ENCODE measurements around a stretch of chr1.

- RRBS: no CpG with 5 or more reads among the region's 13 CpGs
These were observed 2.6 kb downstream of the TNNT2 start for GRCh38 chr1:201374580-201375597.

DNA sequence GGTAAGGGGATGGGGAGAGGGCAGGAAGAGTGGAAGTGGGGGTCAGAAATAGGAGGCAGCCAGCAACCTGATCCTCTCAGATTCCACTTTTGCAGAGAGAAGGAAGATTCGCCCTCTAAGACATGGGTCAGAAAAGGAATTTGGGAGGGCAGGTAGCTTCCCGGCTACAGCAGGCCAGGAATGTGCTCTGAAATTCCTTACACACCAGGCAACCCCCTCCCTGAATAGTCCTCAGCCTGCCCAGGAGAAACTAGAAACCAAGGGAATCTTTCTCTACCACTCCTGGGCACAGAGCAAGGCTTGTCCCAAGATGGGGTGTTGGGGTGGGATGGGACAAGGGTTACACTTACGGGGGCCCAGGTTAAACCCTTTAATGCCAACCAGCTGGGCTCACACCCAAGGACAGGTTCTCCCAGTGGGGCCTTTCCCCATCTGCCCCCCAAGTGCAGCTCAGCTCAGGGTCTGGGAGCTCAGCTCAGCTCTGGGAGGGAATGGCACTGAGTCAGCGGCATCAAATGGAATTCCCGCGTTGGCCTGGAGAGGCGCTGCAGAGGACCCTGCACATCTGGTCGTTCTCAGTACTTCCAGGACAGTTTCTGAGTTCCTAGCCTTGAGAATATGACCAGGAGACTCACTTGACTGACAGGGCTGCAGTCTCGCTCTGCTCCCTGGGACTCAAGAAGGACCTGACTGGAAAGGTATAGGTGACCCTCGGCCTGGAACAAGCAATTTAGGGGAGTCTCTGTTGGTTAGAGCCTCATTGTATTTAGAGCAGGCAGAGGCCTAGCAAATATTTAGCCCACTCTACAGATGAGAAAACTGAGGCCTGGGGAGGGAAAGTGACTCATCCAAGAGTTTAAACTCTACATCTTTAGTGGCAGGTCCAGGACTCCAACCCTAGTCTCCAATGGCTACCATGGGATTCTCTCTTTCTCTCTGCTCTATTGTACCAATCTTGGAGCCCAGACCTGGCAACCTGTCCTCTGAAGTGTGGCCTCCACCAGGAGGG lies 680 bp downstream of the TNNT2 start:
- RRBS: no CpG with 5 or more reads among the region's 10 CpGs

GRCh38 chr1:201383537-201384029 lies 6.1 kb upstream of the TNNT2 start:
- RRBS: no CpG with 5 or more reads among the region's 5 CpGs

DNA sequence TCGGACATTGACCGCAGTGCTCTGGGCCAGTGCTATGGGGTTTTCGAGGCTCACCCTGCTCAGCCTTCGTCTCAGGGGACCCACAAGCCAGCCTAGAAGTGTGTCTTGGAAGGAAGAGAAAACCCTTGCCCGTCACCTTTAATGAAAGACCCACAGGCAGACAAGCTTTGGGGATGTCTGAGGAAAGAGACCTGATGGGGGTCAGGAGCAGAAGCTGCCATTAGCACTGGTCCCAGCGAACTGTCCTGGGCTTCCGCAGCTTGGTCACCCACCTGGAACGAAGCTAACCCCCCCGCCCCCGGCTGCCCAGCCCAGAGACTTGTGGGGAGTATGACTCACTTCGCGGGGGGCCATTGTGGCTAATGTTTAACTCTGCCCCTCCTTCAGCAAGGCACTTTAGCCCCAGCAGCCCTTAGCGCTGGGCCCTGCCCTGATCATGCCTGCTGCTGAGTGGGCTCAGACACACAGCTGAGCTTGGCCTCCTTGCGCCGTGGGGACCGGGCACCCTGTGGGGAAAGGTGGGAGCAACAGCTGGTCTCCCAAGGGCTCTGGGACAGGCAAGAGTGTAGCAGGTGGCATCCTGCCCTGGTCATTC lies 6.2 kb upstream of the LAD1 start:
- RRBS: no CpG with 5 or more reads among the region's 16 CpGs

- RRBS: 96% methylated on average over 1 of the region's 15 CpGs
These were observed 5.5 kb downstream of the PHLDA3 start for GRCh38 chr1:201463433-201463892.

DNA sequence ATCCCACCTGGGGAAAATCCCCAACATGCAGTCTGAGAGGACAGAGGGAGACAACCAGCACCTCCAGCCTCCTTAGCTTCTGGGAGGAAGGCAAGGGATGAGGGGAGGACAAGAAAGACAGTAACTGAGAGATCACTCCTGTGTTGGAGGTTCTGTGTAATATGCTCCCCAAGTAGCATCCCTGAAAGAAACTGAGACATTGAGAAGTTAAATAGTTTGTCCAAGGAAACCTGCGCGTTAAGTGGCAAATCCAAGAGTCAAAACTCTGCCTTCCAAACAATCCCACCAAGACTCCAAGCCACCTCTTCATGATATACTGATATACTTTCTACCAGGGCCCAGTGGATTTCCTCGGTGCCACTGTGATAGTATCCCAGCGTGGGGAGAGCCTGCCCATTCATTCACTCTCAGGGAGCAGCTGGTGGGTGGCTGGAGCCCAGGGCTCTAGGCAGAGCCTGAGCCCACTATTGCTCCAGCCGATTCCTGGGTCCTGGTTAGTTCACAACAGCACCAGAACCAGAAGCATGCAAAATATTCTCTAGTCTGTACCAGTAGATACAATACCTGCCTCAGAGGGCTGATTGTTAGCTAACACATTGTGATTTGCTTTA lies 972 bp downstream of the CSRP1 start:
- RRBS: no CpG with 5 or more reads among the region's 5 CpGs

DNA sequence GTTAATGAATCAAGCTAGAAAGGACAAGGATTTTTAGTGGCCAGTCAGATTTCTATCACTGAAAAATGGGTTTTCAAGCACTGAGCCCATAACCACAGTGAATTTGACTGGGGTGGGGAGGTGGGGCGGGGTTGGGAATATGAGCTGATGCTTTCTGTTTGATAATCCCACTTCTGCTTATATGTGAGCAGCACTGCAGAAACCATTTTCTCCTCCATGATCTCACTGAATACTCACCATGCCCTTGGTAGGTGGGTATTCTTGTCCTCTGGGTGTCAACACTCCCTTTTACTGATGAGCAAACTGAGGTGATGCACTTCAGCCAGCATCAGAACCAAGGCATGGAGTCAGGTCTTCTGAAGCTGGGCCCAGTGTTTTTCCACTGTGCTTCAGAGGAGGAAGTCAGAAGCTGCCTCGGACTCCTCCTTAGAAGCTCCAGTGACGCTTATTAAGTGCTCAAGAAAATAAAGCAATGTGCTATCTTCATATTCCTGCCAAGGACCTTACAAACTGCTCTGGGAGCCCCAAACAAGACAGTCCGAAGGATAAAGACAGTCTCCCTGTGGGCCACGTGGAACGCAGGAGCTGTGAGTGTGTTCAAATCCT lies 3.3 kb upstream of the NAV1 start:
- RRBS: no CpG with 5 or more reads among the region's 6 CpGs

DNA sequence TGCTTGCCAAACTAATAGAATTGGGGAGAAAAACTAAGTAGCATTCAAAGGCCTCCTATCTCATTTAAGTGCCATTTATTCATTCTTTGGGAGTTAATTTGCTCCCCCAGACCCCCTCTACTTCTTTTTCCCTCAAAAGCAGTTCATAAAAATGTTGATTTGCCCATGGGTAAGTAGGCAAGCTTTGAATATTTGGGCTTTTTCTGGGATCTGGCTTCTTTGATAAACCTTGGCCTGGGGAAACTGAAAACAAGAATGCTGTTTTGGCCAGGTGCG lies 2.3 kb downstream of the NAV1 start:
- RRBS: no CpG with 5 or more reads among the region's 1 CpG

DNA sequence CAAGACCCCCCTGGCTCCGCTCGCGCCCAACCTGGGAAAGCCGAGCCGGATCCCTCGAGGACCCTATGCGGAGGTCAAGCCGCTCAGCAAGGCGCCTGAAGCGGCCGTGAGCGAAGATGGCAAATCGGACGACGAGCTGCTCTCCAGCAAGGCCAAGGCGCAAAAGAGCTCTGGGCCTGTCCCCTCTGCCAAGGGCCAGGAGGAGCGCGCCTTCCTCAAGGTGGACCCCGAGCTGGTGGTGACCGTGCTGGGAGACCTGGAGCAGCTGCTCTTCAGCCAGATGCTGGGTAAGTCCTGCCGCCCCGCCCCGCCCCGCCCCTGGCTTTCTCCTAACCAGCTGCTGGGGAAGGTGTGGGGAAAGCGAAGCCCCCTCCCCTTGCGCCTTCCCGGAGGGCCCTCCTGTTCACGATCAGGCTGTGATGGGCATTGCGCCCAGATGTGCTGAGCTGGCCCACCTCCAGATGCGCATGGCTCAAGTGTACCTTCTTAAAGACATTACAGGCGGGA lies 110.3 kb downstream of the NAV1 start:
- RRBS: 5% methylated on average over 5 of the region's 31 CpGs

DNA sequence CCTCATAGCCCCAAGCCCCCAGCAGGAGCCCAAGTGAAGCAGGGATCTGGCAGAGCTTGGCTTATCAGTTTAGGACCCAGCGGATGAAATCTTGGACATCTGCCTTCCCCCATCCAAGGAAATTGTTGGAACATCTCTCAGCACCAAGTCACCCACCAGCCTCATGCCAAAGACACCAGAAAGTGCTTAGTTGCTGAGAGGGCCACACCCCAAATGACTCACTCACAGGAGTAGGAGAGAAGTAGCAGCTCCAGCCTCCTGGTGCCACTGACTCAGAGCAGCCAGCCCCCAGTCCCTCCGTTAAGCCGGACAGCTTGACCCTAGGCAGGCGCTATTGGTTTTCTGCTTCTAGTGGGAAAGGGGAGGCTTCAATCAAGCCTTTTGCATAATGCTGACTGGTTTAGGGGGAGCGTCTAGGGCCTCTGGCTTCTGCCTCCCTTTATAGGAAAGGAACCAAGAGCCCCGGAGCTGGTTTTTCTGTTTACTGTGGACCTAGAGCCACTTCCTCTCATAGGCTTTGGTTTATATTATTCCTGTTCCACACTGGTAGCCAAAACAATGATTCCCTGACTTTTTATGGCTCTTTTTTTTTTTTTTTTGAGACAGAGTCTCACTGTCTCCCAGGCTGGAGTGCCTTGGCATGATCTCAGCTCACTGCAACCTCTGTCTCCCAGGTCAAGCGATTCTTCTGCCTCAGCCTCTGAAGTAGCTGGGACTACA lies 114.2 kb upstream of the IPO9 start:
- RRBS: no CpG with 5 or more reads among the region's 7 CpGs

DNA sequence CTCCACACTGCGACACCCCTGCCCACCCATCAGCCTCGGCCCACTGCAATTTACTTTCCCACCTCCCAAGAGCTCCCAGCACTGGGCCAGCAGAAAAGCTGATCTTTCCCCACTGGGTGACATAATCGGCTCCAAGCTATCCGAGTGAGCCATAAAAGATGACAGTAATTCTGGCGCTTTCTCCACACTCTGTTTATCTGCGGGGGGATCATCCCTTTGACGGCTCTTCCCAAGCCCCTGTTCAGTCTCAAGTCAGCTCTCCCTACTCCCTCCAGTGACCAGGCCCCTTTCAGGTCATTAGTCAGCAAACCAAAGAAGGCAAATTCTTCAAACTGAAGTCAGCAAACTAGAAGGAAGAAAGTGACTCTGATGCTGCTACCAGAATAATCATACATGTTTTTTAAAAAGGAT lies 107.3 kb upstream of the IPO9 start:
- RRBS: no CpG with 5 or more reads among the region's 7 CpGs

- RRBS: no CpG with 5 or more reads among the region's 7 CpGs
These were observed 91.2 kb upstream of the IPO9 start for GRCh38 chr1:201737559-201738293.

GRCh38 chr1:201753617-201754884 lies 74.9 kb upstream of the IPO9 start:
- RRBS: no CpG with 5 or more reads among the region's 7 CpGs

DNA sequence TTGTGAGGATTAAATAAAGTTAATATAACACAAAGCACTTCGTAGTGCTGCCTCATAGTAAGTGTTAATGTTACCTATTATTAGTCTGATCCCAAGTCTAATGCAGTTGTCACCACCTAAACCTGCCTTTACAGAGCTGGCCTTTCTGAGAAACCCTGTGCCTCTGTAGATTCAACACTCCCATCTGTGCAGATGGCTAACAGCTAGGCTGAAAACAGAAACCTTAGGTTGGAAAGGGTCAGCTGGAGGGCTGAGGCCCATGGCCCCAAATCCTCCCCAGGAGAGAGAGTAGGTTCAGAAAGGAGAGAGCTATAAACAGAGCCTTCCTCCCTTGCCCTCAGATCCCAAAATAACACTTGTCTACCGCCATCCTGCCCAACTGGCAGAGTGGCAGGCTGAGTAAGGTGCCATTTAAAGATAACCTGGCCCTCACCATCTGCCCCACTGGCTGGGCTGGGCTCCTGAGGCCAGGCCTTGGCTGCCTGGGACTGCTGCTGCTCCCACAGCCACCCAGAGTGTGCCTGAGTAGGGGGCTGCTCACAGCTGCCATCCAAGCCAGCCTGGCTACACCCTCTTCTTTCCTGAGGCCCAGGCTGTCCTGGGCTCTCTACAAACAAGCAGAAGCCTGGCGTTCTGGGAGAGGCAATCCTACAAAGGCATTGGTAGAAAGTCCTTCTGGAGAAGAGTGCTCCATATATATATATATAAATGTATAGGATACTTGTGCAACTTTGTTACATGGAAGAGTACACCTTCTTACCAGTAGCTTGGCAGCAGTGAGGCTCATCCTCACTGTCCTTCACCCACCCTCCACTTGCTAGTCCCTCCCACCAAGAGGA lies 4.2 kb upstream of the SHISA4 start:
- RRBS: no CpG with 5 or more reads among the region's 3 CpGs

DNA sequence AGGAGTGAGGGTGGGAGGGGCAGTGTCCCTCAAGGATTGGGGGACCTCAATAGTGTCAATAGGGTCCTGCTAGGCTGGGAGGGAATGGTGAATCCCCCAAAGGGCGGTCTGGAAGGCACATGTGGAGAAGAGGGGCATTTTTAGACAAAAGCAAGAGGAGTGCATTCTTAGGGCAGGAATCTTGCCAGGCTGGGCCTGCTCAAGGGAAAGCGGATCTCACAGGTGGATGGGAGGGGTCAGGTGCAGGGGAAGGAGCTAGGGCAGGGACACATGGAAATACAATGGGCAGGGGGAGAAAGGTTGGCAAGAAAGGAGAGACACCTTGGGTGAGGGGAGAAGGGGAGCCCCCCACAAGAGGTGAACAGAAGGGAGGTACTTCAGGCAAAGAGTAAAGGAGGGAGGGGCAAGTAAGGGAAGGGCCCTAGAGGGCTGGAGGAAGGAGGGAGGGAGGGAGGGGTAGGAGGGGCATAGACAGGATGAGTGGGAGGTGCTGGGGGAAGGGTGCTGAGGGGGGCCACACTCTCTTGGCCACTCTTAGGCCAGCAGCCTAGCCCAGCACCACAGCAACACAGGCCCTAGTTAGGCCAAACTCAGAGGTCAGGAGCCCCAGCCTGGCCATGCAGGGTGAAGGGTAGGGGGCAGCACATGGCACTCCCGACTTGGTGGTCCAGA lies 6.0 kb downstream of the SHISA4 start:
- RRBS: no CpG with 5 or more reads among the region's 3 CpGs

- RRBS: no CpG with 5 or more reads among the region's 21 CpGs
These were observed 10.6 kb downstream of the SHISA4 start for GRCh38 chr1:201899020-201899914.

DNA sequence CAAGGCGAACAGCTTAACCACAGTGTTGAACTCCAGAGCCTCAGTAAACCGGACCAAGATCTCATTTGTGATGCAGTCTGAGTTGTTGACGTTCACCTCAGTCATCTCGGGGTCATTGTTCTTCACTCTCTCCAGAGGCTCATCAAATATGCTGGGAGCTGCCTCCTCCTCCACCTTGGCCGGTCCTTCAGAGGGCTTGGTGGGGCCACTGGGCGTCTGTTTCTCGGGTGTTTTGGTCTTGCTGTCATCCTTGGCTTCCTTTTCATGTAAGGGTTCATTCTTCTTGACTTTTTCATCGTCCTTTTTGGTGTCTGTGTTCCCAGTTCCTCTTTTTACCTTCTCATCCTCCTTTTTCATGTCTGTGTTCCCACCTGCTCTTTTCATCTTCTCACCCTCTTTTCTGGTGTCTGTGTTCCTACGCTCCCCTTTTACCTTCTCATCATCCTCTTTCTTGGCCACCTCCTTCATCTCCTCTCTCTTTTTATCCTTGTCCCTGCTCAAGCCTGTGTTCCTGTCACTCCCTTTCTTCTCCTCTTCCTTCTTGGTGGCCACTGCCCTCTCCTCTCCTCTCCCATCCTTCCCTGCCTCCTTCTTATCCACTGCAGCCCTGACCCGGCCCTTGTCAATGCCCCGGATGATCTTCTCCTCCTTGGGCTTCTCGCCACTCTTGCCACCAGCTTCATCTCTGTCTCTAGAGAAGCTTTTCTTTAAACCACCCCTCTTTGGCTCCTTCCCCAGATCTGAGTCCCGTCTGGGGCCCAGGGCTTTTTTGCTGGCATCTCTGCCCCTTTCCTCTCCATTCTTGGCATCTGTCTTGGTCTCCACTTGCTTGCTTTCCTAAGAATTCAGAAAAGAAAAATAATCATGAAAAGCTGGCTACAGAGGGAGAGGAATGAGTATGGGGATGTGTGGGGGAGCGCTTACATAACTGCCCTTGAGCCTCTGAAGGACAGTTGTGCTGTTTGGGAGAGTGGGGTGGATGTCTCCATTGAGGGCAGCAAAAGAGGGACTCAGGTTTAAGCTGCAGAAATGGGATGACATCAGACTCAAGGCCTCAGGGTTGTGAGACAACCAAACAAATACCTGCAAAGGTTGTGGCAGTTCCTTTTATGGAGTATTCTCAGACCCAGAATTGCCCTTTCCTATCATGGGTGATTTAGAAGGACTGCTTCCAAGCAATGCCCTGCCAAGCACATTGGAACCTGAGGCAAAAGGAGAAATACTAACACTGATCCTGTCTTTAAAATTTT lies 11.6 kb downstream of the SHISA4 start:
- RRBS: no CpG with 5 or more reads among the region's 14 CpGs

GRCh38 chr1:201934497-201935002 lies 11.8 kb downstream of the LMOD1 start:
- RRBS: no CpG with 5 or more reads among the region's 1 CpG

GRCh38 chr1:201944503-201945043 lies 1.8 kb downstream of the LMOD1 start:
- RRBS: no CpG with 5 or more reads among the region's 4 CpGs

- RRBS: no CpG with 5 or more reads among the region's 5 CpGs
These were observed 6.9 kb downstream of the RNPEP start for GRCh38 chr1:201989134-201989932.